Left colon (tissue), 1 donor: ENCODE measurements around the genes TSC22D1 and GPALPP1.

- PRO-cap, result bidirectional peak, plus-strand start at chr13:44274634, minus-strand start at chr13:44274536
These were observed 99.5 kb upstream of the SERP2 start for GRCh38 chr13:44273813-44274755.

DNA sequence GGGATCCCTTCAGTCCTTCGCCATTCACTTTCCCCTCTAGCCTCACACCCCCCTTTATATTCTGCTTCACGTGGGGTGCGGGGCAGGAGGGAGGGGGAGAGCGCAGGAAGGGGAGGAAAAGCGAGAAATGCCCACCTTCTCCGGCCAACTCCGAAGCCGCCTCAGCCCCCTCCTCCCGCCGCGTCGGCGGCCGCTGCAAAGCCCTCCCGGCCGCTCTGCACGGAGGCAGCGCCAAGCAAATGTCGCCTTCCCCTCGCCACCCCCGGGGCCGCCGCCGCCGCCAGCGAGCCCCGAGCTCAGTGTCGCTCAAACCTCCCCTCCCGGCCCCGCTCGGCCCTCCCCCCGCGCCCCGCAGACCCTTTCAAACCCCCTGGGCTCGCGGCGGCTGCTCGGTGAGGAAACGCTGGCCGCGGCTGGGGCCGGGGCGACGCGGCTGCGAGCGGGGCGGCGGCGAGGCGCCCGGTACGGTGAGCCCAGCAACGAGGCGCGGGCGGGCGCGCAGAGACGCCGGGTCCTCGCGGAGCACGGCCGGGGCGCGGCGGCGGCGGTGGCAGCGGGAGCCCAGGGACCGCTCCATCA lies at the start of gene TSC22D1:
Gene TSC22D1, minus strand, starts transcription at position 31 of the 579 bp plus-strand sequence.
- PRO-cap, result no peak

DNA sequence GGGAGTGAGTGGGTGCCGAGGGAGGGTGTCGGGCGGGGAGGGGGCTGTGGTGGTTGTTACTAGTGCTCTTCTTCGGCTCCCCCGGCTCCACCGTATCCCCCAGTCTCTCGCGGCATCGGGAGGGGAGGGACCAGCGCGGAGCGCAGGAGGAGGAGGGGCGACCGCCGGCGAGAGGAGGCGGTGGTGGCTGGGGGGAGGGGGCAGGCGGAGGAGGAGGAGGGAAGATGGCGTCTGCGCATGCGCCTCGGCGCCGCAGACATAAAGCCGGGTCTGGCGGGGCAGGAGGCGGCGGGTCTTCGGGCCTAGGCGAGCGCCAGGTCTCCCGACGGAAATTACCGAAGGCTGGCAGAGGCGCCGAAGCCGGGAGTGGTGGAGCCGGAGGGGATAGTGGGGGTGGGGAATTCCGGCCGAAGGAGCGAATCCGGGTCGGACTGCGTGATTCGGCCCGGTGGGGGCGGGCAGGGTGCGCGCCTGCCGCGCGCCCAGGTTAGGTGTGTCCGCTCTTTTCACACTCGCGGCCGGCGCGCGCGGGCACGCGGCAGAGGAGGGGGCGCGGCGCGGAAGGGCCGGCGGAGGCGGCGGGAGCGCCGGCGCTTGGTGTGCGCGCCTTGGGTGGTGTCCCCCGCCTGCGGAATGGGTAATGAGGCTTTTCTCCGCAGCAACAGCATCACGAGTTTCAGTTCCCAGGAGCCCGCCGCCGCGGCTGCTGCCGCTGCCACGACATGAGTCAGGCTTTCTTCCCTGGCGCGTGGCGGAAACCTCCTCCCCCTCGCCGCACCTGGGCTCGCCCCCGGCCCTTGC lies 1.3 kb upstream of the TSC22D1 start:
- PRO-cap, result bidirectional peak, plus-strand start at position 261 of the sequence, minus-strand start outside the sequence; bidirectional peak, plus-strand start at position 673 of the sequence, minus-strand start at position 635 of the sequence

DNA sequence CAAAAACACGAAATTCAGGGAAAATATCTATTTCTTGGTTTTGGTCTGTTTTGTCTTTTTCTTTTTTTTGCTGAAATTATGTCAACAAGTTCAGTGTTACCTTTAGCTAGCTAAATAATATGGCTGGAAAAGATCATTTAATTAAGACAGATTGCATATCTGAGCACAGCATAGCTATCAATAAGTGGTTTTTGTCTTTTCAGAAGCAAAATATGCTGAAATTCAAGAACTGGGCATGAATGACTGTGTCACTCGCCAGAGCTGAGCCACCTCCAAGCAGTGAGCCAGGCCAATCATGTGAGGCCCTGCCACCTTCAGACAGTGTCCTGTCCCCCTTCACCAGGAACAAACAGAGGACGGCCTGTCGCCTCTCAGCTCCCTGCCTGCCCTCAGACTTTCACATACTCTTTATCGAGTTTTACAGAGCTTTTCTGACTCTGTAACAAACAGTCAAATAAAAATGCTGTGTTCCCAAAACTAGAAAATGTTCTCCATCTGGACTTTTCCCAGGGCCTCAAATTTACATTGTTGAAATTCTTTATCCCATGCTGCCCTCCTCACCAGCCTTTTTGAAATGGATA lies 171.0 kb upstream of the TSC22D1 start:
- PRO-cap, result no peak

- PRO-cap, result no peak
These were observed 183.8 kb upstream of the TSC22D1 start for GRCh38 chr13:44759930-44760348.

DNA sequence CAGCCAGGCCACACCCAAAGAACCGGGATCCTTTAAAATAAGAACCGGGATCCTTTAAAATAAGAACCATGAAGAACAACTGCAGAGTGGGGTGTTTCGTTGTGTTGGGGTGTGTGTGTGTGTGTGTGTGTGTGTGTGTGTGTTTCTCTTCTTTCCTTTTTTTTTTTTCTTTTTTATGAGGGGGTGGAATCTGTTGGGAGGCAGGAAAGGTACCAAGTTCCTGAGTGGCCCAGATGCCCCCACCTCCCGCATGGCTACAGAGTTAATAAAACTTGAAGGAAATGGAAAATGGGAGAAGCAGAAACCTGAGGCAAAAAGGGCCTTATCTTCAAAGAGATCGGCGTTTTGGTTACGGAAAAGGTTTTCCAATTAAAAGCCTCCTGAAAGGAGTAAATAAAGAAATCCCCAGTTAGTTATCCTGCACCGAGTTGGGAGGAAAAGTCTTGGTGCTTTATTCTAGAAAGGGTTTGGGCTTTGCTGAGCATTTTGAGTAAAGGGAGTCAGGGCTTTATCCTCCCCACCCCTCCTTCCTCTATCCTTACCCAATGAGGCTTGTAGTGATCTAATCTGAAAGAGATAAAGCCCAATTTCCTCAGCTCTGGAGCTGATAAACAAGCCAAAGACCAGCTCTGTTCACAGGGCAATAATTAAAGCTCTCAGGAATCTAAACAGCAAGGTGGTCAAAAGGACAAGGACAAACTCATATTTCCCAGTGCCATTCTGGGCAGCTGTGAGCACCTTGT lies 188.7 kb upstream of the TSC22D1 start:
- PRO-cap, result unidirectional peak, plus-strand start at position 280 of the sequence; unidirectional peak, minus-strand start at position 529 of the sequence

DNA sequence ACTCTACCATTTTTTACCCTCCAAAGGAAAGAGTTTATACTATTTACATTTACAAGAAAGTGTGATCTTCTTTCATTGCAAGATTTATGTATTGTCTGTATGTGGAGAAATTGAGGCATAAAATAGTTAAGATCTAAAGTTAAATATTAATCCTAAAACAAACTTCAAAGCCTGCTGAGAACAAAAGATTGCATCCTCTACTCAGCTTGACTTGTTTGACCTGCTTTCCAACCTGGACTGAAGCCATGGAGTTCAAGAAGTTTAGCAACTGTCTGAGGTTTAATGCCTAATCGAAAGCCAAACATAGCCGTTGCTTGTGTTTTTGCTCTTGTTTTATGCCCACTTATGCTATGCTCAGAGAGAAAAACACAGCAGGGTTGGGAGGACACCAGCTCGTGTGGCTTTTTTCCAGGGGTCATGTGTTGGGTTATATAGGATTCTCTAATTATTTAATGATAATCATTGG lies 135.7 kb downstream of the NUFIP1 start:
- PRO-cap, result unidirectional peak, plus-strand start at position 282 of the sequence; unidirectional peak, plus-strand start at position 369 of the sequence

GRCh38 chr13:44903256-44904049 lies 85.8 kb downstream of the NUFIP1 start:
- PRO-cap, result no peak

DNA sequence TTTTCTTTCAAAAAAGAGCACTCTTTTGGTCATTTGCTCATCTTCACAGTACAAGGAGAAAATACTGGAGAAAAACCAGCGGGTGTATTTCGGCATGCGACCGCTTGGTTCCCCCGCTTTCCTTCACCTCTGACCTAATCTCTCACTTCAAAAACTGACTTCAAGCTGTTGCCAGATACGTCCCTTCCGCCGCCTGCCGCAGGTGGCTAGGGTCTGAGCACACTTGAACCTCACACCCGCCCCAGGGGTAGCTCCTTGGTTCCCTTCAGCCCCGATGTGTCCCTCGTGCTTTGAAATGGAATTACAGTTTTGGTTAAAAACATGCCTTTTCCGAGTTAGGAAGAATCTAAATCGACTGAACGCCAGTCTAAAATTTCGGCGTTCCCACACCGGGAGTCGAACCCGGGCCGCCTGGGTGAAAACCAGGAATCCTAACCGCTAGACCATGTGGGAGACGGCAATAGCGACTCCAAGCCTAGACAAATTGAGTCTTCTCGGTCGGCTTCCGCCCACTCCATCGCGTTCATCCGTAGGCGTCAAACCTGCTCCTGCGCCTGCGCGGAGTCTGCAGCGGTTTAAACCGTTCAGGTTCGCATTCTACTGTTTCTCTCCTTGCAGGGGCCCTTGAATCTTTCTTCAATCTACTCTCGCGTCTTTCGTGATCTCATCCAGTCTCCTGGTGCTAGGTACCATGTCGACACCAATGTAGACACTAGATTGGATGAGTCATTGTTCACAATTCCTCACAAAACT lies 71.5 kb downstream of the NUFIP1 start:
- PRO-cap, result bidirectional peak, plus-strand start at position 604 of the sequence, minus-strand start at position 486 of the sequence

DNA sequence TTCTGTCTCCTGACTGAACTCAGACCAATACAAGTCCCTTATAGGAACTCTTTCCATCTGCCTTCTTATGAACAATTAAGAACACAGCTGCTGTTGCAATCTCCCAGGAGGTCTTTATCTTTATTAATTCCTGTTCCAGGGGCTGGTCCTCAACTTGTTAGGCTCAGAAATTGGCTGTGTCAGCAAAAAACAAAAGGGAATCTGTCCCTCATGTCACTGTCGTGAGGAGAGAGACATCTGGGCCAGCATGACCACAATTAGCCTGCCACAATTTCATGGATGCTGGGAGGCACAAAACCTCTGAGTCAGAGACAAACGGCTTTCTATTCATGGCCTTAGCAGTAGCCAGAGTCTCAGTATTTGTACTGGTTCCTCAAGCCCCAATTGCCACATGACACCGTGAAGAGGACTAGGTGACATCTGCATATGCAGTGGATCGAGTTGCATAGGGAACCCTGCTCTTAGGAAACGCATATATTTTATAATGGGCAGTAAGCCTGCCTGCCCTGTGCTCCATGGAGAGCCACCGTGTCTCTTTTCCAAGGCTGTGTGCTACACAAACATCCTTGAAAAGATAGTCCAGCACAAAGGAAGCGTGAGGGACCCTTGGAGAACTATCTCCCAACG lies 58.1 kb downstream of the NUFIP1 start:
- PRO-cap, result no peak

- PRO-cap, result no peak
These were observed 10.3 kb downstream of the NUFIP1 start for GRCh38 chr13:44979020-44979341.

- PRO-cap, result bidirectional peak, plus-strand start at chr13:44989579, minus-strand start at chr13:44989469
These were observed at the start of gene GPALPP1 for GRCh38 chr13:44989066-44989963. Gene GPALPP1, plus strand, starts transcription at chr13:44989538.

DNA sequence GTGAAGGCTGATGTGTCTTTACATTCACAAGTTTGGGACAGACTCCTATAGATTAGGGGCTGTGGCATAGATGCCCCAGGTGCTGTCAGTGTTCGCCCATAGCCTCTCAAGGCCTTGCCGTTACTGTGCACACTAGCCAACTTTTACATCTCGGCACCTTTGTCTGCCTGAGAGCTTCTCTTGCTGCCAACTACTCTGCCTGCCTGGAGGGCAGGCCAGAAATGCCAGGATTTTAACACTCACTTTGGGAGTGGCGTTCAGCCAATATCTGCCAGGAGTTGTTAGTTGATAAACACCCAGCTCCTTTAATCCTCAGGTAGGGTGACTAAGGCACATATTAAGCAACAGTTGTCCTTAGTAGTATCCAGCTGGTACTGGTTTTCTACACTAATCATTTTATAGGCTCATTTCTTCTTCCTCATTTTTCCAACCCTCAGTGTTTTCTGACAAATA lies 32.7 kb downstream of the KCTD4 start:
- PRO-cap, result unidirectional peak, minus-strand start at position 192 of the sequence

DNA sequence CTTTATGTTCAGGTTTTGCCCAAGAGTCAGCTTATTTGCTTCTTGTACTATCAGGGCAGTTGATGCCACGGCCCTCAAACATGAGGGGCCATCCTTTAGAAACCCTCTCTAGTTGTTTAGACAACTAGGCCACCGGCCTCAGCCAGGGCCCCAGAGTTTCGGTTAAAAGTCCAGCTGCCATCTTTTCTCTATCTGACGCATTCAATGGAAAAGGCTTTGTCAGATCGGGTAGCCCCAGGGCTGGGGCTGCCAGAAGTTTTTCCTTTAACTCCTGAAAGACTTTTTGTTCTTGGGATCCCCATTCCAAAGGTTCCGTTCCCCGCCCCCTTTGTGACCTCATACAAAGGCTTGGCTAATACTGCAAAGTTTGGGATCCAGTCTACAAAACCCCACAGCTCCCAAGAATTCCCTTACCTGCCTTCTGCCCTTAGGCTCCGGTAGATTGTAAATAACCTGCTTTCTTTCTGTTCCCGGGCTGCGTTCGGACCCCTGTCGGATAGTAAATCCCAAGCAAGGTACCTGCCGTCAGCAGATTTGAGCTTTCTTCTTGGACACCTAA lies 38.5 kb upstream of the TPT1 start:
- PRO-cap, result unidirectional peak, plus-strand start at position 363 of the sequence

GRCh38 chr13:45383369-45384264 lies 34.6 kb downstream of the SLC25A30 start:
- PRO-cap, result no peak

GRCh38 chr13:45441384-45442090 lies 23.2 kb upstream of the COG3 start:
- PRO-cap, result no peak

GRCh38 chr13:45493034-45493513 lies 28.3 kb downstream of the COG3 start:
- PRO-cap, result no peak

GRCh38 chr13:45500514-45500983 lies 35.8 kb downstream of the COG3 start:
- PRO-cap, result no peak

- PRO-cap, result no peak
These were observed 4.0 kb downstream of the SIAH3 start for GRCh38 chr13:45847596-45847995.

DNA sequence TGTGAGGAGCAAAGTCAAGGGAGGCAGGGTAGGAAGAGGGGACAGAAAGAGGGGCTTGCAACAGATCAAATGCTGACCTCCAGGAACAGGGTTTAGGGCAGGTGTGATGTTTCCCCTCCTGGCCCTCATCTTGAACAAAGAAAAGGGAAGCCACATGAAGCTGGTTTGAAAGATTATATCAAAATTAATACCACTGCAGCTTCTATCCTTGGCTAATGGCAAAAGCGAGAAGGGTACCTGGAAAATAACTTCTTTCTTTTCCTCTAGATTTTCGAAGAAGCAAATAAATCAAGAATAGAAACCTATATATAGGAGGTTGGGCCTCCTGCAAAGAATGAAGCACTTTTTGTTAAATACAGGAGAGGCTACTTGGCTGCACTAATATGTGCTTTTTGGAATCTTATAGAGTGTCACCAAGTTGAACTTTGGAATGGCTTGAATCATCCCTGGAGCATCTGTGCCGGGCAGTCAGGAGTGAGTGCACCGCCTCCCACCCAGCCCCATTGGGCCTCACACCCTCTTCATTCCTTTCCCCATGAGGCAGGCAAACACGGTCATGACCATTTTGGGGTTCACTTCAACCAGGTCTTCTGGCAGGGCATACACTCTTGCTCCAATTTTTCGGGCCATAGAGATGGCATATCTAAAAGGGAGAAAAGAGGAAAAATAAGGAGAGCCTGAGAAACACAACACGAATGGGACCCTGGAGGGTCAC lies 22.4 kb upstream of the CPB2 start:
- PRO-cap, result no peak